Iris pigment epithelial cell (primary cell): ENCODE measurements around a stretch of chr17.

DNA sequence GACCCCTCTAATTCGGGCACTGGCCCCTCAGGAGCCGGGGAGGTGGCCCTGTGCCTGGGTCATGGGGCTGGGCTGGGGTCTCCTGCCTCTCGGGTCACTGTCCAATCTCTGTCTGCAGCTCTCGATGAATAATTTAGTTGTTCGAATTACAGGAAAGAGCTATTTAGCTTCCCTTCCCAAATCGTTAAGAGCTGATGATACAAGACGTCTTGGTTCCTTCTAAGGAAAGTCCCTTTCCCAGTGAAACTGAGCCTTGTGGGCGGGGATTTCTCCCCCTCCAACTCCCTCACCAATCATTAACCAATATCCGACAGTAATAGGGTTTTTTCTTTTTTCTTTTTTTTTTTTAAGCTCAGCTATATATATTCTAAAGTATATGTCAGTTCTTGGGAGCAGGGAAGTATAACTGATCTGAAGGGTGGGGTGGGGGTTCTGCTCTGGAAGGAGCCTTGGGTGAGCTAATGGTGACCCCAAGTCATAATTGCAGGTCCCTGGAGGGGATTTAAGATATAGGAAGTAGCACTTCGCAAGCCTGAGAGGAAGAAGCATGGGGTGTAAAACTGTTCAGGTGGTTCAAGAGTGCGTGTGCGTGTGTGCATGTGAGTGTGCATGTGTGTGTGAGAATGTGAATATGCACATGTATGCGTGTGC lies 43.0 kb downstream of the SOCS3 start:
- RRBS = no CpG with 5 or more reads among the region's 13 CpGs

- RRBS = 7% methylated on average over 21 of the region's 68 CpGs
Observed at GRCh38 chr17:78342024-78342946, 17.6 kb downstream of the SOCS3 start.

GRCh38 chr17:78414294-78415367 lies 36.2 kb downstream of the PGS1 start:
- RRBS = no CpG with 5 or more reads among the region's 35 CpGs

GRCh38 chr17:78441844-78442490 lies 63.5 kb downstream of the PGS1 start:
- RRBS = no CpG with 5 or more reads among the region's 9 CpGs

GRCh38 chr17:78442600-78443250 lies 64.3 kb downstream of the PGS1 start:
- RRBS = no CpG with 5 or more reads among the region's 22 CpGs

- RRBS = no CpG with 5 or more reads among the region's 9 CpGs
Observed at GRCh38 chr17:78597852-78598296, 20.7 kb upstream of the DNAH17 start.

GRCh38 chr17:78678148-78678915 lies 101.1 kb upstream of the DNAH17 start:
- RRBS = no CpG with 5 or more reads among the region's 21 CpGs

GRCh38 chr17:78686267-78686621 lies 95.8 kb downstream of the CYTH1 start:
- RRBS = no CpG with 5 or more reads among the region's 6 CpGs

- RRBS = no CpG with 5 or more reads among the region's 8 CpGs
Observed at GRCh38 chr17:78734640-78735189, 47.4 kb downstream of the CYTH1 start.

- RRBS = no CpG with 5 or more reads among the region's 8 CpGs
Observed at GRCh38 chr17:78771723-78772574, 10.1 kb downstream of the CYTH1 start.

DNA sequence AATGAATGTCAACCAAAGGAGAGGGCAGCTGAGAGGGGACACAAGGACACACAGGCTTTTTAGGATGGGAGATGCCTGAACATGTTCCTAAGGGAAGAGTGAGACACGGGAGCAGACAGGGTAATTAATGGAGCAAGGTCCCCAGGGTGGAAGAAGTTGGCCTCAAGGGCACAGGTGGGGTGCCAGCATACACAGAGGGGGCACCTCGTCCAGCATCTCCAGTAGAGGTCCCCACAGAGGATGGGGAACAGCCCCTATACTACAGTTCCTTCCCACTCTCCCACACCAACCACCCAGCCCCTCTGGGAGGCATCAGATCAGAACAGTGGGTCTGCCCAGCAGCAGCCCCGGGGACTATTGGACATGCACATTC lies 10.1 kb upstream of the CYTH1 start:
- RRBS = 74% methylated on average over 1 of the region's 3 CpGs

- RRBS = no CpG with 5 or more reads among the region's 21 CpGs
Observed at GRCh38 chr17:78794830-78795476, 12.9 kb upstream of the CYTH1 start.

DNA sequence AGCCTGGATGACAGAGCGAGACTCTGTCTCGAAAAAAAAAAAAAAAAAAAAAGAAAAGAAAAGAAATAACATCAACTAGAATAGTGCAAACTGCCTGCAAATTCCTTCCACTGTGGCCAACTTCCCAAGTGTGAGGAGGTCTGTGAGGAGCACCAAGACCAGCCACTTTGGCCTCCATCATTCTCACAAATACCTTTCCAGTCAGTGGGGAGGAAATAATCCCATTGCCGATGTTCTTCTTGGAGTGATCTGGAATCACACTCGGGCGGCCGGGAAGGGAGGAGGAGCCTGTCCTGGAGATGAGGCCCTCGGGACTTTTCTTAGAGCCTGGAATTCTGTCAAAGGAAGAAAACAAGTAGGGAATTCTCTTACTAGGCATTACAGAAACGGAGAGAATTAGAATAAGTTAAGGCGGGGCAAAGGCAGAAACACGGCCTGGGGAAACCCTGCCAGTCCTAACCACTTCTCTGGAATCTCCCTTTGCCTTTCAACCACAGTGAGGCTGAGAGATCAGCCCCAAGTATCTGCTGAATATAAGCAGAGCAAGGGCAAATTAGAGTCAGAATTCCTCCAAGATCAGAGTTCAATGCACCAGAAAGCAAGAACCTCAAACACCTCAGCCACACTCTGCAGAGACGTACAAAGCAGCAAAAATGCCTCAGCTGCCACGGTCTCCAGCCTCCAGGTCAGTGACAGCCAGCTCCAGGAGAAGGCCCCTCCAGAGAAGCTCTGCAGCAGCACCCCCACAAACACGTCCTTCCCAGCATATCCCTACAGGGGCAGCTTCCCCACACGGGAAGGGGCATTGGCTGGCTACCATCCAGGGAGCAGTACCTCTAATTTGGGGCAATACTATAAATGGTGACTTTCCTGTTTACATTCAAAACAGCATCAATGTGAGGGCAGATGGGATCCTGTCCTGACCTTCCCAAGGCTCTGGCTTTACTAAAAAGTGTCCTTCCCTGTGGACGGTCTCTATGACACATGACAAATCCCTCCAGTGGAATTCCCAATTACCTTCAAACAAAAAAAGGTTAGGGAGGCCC lies 27.6 kb downstream of the USP36 start:
- RRBS = no CpG with 5 or more reads among the region's 15 CpGs

DNA sequence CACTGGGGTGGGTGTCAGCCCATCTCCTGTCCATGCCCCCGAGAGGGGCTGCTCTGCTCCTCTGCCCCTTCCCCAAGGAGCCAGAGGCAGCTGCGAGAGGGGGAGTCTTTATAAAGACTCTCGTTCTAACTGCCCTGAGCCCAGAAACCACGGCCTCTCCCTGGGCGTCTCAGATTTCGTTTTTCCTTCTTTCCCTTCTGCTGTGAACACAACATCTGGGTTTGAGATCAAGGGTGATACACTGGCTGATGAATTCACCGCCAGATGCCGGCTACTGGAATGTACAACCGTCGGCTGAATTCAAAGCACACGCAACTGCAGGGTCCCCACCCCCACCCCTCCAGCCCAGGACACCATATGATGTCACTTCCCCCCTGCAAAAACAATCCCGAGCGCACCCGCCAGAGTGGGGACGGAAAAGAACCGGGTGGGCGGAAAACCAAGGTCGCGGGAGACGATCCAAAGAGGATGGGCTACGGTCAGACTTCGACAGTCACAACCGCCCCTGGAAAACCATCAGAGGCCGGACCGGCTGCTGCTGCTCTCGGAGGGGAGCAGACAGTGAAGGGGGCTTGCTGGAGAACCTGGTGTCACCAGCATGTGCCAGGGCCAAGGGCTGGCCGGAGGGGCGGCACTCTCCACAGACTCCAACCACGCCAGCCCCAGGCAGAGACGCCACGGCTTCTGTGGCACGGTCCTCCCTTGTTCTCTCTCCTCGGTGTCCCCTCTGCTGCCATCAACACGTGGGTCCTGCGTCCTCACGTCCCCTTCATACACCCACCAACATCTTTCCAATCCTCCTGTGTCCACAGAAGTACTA lies 23.3 kb downstream of the CEP295NL start:
- RRBS = 5% methylated on average over 3 of the region's 36 CpGs

DNA sequence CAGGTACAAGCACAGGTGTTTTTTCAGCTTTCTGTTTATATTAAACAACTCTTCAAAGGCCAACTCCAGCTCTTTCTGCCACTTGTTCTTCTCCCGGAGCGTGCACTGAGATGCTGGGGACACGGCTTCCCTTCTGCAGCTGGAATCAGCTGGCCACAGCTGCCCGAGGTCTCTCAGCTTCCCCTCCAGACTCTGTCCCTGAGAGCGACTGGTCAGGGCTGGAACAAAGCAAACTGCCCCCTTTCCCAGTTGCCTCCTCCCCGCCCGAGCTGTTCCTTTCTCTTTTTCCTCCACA lies 11.6 kb downstream of the CEP295NL start:
- RRBS = no CpG with 5 or more reads among the region's 7 CpGs

DNA sequence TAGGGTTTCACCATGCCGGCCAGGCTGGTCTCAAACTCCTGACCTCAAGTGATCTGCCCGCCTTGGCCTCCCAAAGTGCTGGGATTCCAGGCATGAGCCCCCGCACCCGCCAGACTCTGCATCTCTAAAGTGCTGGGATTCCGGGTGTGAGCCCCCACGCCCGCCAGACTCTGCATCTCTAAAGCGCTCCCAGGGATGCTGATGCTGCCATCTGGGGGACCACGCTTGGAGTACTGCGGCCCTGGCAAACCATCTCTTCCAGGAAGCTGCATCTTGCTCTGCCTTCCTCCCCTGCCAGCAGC lies 4.1 kb downstream of the CEP295NL start:
- RRBS = no CpG with 5 or more reads among the region's 10 CpGs

DNA sequence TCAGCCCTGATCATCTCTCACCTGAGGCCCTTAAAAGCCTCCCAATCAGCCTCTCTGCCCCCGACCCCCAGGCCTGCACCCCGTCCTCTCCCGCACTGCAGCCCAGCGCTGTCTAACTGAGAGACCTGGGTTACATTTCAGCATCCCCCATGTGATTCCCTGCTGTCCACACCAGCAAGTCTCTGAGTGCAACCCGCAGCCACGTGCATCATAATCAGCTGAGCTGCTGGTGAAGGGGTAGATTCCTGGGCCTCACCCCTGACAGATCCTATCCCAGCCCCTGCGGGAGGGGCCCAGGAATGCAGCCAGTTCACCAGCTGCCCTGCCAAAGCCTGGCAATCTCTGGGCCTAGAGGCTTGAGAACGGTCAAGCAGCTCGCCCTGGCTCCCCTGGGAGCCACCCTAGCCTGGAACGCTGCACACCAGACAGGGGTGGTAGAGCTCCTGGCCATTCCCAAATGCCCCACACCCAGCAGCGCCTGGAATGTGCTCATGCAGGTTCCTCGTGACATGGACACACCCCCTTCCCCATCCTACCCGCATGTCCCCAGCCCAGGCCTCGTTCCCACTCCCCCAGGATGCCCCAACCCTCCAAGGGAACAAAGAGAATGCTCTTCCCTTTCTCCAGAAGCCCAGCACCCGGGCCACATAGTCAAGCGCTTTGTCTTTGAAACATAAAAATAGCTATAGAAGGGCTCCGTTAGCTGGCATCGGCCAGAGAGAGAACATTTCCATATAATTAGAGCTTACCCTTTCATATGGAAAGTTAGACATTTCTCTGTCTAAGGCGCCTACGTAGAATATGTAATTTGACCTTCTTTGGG lies 3.6 kb downstream of the CEP295NL start:
- RRBS = no CpG with 5 or more reads among the region's 20 CpGs

- RRBS = 4% methylated on average over 9 of the region's 35 CpGs
Observed at GRCh38 chr17:78971031-78971966, 8.4 kb downstream of the LGALS3BP start.

DNA sequence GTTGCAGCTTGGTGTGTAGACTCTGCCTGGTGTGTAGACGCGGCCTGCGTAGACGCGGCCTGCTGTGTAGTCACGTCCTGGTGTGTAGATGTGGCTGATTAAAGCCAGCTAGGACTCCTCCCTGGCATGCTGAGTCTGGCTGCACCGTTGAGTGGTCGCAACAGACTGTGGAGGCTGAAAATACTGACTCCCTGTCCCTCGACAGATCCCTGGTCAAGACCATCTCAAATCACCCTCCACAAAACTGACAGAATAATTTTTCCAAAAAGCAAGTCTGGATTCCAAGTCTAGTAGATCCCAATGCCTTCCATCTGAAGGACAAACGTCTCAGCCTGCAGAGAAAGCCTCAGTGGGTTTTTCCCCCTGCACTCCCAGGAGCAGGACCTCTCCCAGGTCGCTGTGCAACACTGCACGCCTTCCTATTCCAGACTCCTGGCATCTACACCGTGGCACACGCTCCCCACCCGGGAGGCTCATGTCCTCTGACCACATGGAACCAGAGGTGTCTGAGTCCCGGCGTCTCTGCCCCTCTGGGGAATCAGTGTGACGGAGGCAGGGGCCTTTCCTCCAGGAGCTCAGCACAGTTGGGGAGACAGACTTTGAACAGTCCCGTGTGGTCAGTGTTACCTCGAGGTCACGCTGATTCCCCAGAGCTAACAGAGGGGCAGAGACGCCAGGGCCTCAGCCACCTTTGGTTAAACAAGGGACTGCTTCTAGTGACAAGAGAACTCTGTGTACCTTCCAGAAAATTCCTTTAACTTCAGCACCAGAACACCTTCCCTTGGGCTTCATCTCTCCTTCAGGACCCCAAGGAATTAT lies 6.9 kb downstream of the CANT1 start:
- RRBS = 80% methylated on average over 1 of the region's 22 CpGs

GRCh38 chr17:79008773-79009184 lies 785 bp downstream of the CANT1 start:
- RRBS = no CpG with 5 or more reads among the region's 4 CpGs